Hair follicular keratinocyte (primary cell): ENCODE measurements around the gene CD69.

- RAMPAGE, long total RNA, result no peak
These were observed 1.5 kb upstream of the RIMKLB start for GRCh38 chr12:8696210-8696774.

DNA sequence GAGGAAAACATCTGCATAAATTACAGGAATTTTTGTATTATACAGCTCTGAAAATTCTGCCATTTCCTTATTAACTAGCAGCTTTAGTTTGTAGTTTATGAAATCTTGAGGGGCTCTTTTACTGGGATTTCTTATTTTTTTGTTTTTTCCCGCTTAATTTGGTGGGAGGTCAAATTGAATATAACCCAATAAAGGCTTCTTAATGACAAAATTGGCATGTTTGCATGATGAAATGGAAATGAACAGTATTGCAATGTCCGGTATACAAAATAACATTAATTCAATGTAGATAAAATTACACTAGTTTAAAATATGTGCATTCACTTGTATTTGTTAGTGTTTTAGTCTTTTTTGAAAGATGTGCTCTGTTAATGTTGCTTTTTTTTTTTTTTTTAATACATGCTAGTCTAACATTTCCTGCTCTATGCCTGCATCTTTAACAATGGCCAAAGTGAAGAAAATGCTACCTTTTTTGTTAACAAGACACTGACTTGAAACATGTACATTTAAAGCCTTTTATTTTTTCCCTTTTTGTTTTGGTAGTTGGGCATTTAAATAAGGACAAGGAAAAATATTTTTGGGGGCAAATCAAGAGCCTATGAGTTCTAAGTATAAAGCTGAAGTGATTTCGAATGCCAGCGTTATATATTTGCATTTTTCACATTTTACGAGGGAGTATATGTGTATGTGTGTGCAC is 48.1 kb upstream of the A2ML1 start:
- RAMPAGE, long total RNA, result no peak

DNA sequence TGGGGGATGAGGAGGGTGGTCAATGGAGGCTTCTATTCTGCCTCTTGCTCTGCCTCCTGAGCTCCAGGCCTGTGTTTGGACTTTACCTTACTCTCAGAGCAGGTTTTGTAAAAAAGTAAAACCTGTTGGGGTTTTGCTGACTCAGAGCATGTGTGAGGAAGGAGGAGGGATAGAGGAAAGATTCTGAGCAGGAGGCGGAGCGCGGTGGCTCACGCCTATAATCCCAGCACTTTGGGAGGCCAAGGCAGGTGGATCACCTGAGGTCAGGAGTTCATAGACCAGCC is 6.7 kb downstream of the A2ML1 start:
- RAMPAGE, long total RNA, result no peak

GRCh38 chr12:9027860-9028293 is 38.5 kb downstream of the KLRG1 start:
- RAMPAGE, long total RNA, result no peak

DNA sequence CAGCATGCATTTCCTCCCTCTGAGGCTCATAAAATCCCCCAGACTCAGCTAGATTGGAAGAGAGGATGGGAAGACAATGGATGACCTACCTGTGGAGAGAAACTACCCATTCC is 50.1 kb downstream of the A2M start:
- RAMPAGE, long total RNA, result no peak

- RAMPAGE, long total RNA, result no peak
These were observed 48.9 kb downstream of the A2M start for GRCh38 chr12:9066818-9067182.

GRCh38 chr12:9126913-9127915 is 11.5 kb upstream of the A2M start:
- RAMPAGE, long total RNA, result no peak

DNA sequence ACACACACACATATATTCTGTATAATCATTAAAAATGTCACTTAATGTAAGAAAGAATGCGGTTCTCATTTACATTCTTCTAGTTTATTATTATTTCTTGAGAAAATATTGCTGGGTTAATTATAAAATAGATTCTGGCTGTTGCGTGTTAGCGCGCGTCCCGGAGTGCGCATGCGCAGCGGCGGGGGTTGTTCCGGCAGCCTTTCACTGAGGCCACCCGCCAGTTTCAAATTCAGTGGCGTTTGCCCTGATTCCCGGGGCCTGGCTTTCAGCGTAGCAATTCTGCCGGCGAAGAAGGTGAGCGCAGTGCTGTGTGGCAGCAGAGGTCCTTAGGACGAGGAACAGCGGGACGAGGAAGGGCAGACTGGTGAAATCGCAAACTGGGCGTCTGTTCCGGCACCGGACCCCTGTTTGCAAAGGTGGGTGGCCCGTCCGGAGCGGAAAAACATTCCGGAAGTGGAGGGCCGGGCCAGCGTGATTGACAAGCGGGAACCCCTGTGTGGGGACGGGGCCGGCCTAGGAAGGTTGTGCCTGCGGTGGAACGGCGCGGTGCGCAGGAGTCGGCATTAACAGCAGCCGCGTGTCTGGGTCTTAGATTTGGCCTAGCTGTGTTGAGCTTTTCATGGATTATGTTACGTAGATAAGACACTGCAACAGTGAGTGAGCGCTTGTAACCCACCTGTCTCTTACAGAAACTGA is 75.4 kb upstream of the PZP start:
- RAMPAGE, long total RNA, result no peak

- RAMPAGE, long total RNA, result no peak
These were observed 158.9 kb upstream of the PZP start for GRCh38 chr12:9366972-9367686.

GRCh38 chr12:9447297-9447728 is 160.4 kb downstream of the KLRB1 start:
- RAMPAGE, long total RNA, result no peak

DNA sequence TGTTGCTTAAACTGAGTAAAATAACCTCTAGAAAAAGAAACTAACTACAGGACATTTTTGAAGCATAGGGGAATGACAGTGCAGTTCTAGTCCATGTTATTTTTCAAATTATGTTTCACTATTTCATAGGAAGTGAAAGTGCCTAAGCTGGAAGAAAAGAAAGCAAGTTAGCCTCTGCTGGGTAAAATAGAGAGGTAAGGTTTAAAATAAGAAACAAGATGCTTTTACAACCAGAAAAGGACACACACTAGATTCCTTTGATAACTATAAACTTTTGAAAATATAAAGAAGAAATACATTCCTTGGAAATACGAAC is 28.9 kb downstream of the CD69 start:
- RAMPAGE, long total RNA, result no peak

- RAMPAGE, long total RNA, result no peak
These were observed 20.3 kb downstream of the CD69 start for GRCh38 chr12:9740433-9740838.

DNA sequence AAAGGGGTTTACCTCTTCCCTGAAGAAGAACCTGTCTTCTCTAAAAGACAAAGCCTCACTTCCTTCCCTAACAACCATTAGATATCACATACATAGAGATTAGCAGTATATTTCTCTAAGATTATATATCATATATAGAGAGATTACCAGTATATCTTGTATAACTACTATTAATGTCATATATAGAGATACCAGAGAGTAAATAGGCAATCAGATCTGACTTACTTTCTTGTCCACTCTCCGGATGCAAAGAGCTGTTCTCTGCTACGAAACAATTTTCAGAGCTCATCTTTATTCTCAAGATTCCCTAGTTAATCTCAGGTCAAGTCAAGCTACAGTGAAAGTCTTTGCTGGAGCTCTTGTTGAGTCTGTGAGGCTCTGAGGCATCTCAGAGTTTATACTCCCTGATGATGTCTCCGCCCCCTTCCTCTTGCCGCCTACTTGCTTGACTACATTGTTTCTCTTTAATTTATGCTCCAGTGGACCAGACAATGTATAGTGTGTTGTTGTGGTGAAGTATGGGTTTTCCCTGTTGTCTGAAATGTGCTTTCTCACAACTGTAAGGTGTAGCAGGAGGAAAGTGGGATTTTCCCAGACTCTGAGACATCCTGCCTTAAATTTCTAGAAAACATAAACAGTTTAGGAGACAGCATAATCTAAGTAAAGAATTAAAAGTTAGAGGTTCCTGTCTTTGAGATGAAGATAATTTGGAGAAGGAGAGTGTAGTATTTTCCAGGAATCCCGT is at the start of gene CD69:
Gene CD69, minus strand, starts transcription at position 370 of the 745 bp plus-strand sequence.
- RAMPAGE, long total RNA, result no peak

GRCh38 chr12:9763031-9763530 is 2.4 kb upstream of the CD69 start:
- RAMPAGE, long total RNA, result no peak

DNA sequence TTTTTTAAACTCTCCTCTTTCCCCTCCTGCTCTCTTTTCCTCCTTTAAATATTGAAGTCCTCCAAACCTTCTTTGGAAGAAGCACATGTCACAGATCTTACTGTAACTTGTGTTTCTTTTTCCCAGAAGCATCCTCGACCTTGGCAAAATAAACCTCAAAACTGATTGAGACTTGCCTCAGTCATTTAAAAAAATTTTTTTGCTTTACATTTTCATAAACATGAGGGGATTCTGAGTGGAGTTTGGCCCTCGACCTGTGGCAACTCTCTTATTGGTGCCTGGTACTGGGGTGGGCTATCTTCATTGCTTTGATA is 15.4 kb upstream of the CD69 start:
- RAMPAGE, long total RNA, result no peak

DNA sequence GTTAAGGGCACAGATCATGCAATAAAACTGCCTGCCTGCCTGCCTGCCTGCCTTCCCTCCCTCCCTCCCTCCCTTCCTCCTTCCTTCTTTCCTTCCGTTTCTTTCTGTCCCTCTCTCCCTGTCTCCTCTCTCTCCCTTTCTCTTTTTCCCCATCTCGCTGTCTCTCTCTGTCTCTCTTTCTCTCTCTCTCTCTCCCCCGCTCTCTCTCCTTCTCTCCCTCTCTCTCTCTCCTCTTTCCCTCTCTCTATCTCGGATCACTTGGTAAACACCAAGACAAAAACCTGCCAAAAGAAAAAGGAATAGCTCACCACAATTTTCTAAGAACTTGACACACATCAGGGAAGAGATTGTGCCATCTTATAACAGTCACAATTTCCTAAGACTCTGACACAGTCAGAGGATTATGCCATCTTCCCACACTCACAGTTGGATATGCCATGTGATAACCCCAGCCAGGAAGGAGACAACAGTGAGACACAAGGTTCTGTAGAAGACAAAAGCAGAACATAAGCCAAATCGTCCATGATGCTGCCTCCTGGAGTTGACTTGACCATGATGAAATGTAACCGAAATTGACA is 2.9 kb upstream of the CLEC9A start:
- RAMPAGE, long total RNA, result no peak

DNA sequence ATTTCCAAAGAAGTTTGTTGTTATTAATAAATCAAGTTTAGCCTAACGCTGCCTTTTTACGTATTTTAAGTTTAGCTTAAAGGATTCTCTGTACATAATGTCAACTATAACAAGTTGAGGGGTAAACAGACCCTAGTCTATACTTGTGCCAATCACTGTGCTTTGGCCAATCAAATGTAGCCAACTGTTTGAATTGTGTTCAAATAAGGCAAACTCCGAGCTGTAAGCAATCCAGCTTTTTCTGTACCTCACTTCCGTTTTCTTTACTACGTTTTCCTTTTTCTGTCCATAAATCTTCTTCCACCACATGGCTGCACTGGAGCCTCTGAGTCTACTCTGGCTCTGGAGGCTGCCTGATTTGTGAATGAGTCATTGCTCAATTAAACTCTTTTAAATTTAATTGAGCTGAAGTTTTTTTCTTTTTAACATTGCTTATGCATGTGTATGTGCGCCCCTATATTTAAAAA is 29.7 kb downstream of the CLEC1A start:
- RAMPAGE, long total RNA, result no peak

GRCh38 chr12:10128572-10129334 is 1.2 kb downstream of the CLEC7A start:
- RAMPAGE, long total RNA, result no peak

GRCh38 chr12:10285776-10286380 is 21.8 kb upstream of the KLRD1 start:
- RAMPAGE, long total RNA, result no peak

DNA sequence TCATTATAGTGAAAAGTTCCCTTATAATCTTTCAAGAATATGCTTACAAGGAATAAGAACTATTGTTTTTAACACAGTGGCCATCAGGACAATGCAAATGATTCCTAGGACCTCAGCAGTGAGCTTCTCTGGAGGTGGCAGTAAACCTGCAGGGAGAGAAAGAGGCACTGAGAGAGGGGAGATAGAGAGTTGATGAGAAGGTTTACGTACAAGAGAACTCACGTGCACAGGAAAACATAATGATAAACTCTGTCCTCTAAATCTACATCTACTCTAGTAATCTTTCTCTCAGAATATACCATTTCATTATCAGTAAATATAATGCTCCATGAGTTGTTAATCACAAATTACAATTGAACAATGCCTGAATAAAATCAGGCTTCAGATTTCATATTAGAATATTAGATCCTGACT is 685 bp downstream of the KLRC4 start:
- RAMPAGE, long total RNA, result no peak